Thoracic aorta (tissue), 1 donor: ENCODE results near the gene TMEM114.

- RAMPAGE, long total RNA, result no peak
Observed at GRCh38 chr16:5098412-5098856, 839 bp upstream of the EEF2KMT start.

DNA sequence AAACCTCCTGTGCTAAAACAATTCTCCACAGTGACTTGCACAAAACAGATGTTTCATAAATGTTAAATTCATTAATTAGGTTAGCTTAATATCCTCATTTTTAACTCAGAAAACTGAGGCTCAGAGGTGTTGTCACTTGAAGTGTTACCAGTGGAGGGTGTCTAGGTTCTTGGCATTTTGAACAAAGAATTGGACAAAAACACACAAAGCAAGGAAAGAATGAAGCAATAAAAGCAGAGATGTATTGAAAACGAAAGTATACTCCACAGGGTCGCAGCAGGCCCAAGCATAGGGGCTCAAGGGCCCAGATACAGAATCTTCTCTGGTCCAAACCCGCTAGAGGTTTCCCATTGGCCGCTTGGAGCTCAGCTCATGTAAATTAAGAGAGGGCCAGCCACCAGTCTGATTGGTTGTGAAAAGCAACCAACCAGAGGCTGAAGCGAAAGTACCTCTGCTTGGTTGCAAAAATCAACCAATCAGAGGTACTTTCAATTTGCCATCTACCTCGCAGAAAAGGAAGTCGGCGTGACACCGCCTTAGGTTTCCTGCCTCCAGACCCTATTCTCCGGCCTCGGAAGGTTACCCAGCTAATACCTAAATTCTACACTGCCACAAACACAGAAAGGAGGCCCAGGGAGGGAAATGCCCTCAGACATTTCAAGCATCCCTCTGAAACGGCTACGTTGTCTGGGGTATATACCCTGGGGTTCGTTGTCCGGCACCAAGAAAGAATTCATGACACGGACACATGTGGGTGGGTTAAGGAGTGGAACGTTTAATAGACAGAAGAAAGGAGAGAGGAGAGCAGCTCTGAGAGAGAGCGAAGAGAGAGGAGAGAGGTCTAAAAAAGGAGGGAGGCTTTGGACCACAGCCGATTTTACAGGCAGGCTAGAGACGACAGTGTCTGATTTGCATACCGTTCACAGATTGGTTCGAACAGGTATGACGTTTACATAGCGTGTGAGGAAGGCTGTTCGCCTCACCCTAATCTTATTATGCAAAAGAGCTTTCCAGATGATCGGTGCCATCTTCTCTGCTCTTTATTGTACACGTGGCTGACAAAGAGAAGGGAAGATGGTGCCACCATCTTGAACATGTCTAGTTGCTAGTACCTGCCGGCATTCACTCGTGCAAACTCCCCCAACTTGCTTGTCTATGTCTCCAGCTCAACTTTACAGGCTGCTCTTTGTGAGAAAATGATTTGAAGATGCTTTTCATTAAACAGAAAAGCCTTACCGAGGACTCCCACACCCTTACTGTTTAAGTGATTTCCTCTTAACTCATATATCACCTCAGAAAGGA lies 481.2 kb downstream of the TMEM114 start:
- RAMPAGE, long total RNA, result no peak

GRCh38 chr16:8110612-8111405 lies 479.5 kb downstream of the TMEM114 start:
- RAMPAGE, long total RNA, result no peak

DNA sequence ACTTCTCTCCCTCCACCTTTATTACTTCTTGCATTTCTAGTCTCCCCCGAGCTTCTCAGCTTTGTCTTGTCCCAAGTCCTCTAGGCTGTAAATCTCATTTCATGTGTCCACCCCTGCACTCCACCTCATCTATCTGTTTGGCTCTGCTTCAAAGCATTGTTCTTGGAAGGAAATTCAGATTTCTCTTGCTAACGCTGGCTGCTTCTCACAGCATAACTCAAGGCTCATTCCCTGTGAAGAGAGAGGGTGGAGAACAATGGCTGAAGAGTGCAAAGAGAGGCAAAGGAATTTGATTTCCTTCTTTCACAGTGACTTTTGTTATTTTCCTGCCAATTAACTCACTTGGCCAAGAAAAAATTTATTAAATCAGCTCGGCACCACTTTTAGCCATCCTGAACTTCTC lies 476.5 kb downstream of the TMEM114 start:
- RAMPAGE, long total RNA, result no peak

DNA sequence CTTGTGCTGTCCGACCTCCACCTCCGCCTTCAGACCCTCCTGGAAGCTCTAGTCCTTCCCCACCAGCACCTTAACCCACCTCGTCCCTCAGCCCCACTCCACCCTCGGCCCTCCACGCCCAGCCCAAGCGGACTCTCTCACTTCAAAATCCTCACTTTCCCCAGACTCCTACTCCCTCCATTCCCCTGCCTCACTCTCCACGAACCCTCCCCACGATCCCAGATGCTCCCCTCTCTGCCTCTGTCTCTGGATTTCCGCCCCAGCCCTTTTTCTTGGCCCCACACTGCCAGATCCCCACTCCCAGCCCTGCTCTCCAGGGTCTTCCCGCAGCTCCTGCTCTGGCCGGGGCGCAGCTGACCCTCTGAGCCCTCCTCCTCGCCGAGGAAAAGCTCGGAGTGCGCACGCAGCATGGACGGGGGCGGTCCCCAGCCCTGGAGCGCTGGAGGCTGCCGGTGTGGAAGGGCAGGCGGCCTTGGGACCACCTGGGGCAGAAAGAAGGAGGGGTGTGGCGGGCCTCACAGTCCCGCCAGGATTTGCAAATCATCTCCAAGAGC lies at the start of gene TMEM114:
Gene TMEM114, minus strand, starts transcription at position 397 of the 554 bp plus-strand sequence.
- RAMPAGE, long total RNA, result no peak

- RAMPAGE, long total RNA, result no peak
Observed at GRCh38 chr16:8867047-8867987, 1.5 kb downstream of the CARHSP1 start.

DNA sequence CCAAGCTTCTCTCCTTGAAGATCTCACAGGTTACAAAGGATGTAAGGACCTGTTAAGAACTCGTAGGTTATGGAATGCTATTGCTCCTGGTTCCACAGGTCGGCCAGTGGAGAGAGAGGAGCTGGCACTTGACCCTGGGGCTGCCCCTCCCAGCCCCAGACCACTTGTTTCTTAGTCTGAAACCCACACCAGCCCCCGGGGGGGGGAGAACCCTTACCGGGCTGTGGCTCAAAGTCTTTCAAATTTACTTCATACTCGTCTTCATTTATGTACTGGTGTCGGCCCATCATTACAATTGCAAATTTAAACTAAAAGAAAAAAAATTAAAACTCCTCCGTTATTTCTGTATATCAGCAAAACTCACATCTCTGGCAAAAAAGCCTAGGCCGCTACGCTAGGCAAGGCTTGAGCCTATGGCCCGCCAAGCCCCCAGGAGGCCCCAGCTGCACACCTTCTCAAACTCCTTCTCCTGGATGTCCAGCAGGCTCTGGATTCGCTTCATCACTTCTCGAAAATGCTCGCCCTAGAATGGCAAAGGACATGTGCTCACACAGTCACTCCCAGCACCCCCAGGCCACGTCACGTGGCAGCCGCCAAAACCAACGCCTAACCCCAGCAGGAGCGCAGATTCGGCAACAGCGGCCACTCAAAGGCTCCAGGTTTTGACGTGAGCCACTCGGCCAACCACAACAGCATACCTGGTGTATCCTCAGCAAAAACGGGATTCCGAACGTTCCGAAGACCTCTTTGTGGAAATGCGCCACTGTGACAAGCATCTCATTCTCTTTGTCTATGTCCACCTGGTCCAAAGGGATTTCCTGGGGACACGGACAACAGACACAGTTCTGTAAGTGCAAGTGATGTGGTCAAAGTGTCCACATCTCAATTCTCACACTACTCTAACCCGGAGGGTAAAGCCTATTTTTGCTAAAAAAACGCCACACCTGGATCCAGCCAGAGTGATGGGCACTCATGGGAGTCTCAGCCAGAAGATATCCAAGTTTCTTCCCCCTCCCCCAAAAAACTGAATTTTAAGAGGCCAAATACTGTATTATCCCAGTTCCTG lies 12.5 kb downstream of the LITAFD start:
- RAMPAGE, long total RNA, result no peak

GRCh38 chr16:8916872-8917280 lies 34.7 kb downstream of the LITAFD start:
- RAMPAGE, long total RNA, result no peak

- RAMPAGE, long total RNA, result no peak
Observed at GRCh38 chr16:8931953-8932203, 31.8 kb downstream of the USP7 start.

DNA sequence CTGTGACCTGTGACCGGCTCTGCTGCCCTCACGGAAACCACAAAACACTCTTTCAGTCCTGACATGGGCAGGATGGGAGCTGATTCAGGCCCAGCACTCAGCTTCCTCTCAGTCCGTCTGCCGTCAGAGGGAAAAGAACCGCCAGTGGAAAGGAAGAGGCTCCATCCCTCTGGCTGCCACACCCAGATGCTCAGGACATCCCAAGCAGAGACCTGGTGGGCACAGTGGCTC lies 25.8 kb upstream of the USP7 start:
- RAMPAGE, long total RNA, result no peak

DNA sequence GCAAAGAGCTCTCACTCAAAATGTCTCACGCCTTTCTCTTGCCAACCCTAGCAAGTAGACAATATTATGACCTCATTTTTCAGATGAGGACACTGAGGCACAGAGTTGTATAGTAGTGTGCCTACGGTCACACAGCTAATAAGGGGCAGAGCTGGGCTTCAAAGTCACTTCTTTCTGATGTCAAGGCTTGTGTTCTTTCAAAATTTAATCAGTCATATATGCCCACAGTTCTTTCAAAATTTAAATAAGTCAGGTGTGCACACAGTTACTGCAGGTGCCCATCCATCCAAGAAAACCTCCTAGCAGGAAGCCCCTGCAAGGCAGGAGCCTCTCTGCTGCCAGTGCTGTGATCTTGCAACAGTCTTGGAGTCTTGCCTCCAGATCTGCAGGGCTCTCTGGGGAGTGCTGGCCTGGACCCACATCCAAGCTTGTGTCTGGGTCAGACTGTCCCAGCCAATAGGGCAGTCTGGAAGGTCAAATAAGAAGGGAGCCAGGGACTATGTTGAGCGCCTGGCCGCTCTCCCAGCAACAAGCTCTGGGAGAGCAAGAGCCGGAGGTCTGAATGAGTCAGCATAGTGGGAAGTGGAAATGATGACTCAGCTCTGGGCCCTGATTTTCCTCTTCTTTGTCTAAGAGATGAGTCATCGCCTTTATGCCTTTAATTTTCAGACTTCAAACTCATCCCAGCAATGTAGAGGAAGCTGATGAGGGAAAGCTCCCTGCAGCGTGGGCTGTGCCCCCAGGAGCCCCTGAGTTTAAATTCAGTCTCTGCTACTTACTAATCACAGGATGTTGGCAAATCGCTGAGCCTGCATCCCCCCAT lies 43.9 kb upstream of the HAPSTR1 start:
- RAMPAGE, long total RNA, result no peak

GRCh38 chr16:9090985-9091414 lies 444 bp upstream of the HAPSTR1 start:
- RAMPAGE, long total RNA, result no peak

- RAMPAGE, long total RNA, result no peak
Observed at GRCh38 chr16:9103242-9104219, 12.1 kb downstream of the HAPSTR1 start.

DNA sequence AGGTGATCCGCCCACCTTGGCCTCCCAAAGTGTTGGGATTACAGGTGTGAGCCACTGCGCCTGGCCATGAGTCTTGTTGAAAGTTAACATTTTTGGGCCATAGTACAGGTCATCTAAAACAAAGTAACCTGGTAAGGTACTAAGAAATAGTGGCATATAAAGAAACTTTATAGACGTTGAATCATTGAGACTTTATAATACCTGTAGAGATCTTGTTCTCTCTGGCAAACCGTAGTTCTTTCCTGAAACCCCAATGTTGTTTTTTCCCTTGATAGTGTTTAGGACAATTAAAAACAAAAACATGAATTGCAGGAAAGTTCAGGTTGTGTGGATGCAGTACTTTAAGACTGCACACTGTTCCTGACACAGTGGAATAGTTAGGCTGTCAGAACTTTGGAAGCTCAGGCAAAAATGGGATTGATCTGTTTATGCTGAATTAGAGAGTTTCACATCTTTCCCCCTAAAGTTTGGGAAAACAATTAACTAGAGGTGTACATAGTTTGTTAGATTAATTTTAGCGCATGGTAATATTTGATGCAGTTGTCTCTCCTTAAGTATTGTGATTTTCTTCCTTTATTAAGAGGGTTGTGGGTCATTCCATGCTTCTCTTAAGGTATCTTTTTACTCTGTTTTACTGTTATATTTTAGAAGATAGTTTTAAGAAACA lies 13.0 kb downstream of the HAPSTR1 start:
- RAMPAGE, long total RNA, result no peak

DNA sequence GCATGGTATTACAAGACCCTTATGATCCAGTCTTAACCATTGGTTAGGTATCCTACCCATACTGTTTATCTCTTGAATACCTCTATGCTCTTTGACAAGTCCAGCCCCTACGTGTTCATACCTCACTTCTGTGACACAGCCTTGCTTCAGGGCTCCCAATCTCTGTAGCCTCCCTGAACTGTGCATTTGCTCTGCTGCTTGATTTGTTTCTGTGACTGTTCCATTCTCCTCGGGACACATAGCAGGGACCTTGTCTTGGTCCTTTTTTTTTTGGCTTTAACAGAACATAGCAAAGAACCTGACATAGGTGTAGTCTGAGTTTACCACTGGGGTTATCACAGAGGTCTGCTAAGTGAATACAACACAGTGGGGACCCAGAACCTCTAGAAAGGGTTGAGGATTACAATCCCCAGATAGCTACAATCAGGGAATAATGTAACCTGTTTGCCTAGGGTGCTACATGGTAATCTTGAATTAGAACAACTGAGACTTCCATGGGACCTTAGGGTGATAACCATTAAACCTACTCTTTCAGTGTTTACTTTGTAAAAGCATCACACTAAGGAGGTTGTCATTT lies 16.3 kb downstream of the HAPSTR1 start:
- RAMPAGE, long total RNA, result no peak

GRCh38 chr16:9541697-9542702 lies 450.6 kb downstream of the HAPSTR1 start:
- RAMPAGE, long total RNA, result no peak

GRCh38 chr16:9846264-9846885 lies 335.9 kb downstream of the GRIN2A start:
- RAMPAGE, long total RNA, result no peak

DNA sequence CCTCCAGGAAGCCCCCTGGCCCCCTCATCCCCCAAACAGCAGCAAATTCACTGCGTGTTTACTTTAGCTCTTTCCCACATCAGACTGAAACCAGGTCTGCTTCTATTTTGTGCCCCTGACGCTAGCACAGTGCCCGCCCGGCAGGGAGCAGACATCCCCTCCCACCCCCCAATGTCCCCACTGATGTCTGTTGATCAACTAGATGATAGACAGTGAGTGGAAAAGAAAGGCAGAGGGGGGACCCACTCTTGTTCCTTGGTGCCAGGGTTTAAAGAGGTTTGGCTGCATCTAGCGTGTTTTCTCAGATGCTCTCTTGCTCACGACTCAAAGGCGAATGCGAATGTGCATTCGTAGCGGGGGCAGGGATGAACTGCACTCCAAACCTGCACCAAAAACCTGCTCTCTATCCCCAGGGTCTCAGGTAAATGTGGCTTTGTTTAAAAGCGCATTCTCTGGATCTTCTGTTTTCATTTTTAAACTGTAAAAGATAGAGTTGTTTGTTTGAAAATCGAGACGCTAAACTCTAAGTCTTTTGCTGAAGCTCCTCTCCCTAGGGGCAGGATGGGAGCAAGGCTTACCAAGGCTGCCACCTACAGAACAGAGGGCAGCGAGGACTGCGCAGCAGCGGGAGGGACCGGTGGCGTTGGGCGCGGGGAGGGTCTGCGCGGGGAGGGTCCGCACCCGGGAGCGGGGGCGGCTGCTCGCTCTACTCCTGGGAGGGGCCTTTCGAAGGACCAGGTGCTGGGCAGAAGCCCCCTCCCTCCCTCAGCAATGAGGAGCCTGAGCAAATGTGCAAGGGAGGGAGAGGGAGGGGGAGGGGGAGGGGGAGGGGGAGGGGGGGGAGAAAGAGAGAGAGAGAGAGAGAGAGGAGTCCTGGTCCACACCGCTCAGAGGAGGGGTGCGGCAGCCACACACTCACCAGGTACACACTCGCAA lies 143.0 kb downstream of the GRIN2A start:
- RAMPAGE, long total RNA, result no peak

GRCh38 chr16:10181169-10182021 lies 833 bp downstream of the GRIN2A start:
- RAMPAGE, long total RNA, result no peak

DNA sequence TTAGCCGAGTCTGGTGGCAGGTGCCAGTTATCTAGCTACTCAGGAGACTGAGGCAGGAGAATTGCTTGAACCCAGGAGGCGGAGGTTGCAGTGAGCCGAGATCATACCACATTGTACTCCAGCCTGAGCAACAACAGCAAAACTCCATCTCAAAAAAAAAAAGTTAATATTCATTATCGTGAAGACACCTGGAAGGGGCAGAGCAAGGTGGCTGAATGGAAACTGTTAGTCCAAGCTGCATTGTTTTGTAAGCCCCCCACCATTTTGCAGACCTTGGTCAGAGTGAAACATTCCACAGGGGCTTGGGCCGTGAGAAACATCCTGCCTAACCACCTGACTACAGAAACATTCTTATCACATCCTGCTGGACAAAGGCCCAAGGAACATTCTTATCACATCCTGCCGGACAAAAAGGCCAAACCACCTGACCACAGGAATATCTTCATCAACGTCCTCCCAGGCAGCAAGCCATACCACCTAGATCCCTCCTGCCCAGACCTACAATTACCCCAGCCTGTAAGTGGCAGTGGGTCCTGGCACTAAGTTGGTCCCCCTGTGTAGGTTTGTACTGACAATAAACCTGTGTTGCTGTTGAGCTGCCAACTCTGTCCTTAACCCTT lies 19.5 kb downstream of the ATF7IP2 start:
- RAMPAGE, long total RNA, result no peak